HL-60 (cell line): ENCODE data around the genes BRI3BP and SLC15A4.

GRCh38 chr12:124752191-124753129, 111.2 kb downstream of the SCARB1 start:
- RRBS: no CpG with 5 or more reads among the region's 13 CpGs

GRCh38 chr12:124916717-124917119, 2.3 kb upstream of the UBC start:
- RRBS: no CpG with 5 or more reads among the region's 1 CpG

GRCh38 chr12:124993305-124994520, at the start of gene BRI3BP:
TSS of gene BRI3BP (plus strand) at chr12:124993645.
- RRBS: 3% methylated on average over 39 of the region's 136 CpGs

DNA sequence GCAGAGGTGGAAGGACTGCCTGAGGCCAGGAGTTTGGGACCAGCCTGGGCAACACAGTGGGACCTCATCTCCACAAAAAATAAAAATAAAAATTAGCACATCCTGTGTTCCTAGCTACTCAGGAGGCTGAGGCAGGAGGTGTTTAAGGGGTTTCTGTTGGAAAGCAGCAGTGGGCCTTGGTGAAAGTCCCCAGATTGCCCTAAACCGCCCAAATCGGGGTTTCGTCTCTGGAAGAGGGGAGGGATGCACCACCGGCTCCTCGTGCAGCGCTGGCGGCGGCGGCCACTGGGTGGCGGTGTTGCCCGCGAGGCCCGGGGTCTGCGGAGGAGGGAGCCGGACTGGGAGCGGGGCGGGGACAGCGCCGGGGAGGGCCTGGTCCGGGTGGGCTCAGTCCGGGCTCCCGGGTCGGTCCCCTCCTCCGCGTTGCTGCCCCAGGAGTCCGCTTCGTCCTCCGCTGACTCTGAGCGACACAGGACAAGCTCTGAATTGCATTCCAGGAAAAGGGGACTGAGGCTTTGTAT, 144.7 kb downstream of the TMEM132B start:
- RRBS: 3% methylated on average over 10 of the region's 29 CpGs

DNA sequence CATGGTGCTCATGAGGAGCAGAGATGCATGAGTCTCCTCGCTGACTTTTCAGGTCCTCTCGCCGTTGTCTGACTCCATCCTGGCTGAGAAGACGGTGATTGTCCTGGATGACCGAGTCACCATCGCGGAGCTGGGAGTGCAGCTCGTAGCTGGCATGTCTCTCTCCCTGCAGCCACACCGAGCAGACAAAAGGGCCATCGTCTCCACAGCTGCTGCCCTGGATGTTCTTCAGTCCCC, 466.1 kb downstream of the TMEM132B start:
- RRBS: no CpG with 5 or more reads among the region's 10 CpGs

DNA sequence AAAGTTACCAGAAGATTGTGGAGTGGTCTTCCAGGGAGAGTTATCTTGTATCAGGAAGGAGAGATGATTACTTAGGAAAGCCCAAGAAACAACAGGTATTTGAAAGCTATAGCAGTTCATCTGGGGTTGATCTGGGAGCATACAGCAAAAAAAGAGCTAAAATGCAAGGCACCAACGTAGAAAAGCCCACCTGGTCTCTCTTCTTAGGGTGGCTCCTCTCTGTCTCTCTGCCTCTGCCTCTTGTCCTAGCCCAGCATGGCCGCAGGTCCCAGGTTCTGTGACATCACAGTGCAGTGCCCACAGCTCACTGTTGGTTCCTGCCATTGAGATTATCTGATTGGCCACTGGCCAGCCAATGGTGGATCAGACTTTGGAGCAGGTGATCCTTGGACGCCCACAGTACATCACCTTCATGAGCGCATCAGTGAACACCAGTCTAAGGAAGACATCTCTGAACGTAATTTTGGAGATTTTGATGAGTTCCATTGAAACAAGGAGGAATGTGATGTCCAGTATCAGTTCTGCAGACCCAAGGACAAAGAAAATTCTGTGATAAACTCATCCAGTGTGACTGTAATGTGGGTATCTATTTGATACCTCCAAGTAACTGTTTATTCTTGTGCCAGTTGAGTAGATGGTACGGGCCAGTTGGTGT, 979.8 kb downstream of the TMEM132B start:
- RRBS: no CpG with 5 or more reads among the region's 6 CpGs

DNA sequence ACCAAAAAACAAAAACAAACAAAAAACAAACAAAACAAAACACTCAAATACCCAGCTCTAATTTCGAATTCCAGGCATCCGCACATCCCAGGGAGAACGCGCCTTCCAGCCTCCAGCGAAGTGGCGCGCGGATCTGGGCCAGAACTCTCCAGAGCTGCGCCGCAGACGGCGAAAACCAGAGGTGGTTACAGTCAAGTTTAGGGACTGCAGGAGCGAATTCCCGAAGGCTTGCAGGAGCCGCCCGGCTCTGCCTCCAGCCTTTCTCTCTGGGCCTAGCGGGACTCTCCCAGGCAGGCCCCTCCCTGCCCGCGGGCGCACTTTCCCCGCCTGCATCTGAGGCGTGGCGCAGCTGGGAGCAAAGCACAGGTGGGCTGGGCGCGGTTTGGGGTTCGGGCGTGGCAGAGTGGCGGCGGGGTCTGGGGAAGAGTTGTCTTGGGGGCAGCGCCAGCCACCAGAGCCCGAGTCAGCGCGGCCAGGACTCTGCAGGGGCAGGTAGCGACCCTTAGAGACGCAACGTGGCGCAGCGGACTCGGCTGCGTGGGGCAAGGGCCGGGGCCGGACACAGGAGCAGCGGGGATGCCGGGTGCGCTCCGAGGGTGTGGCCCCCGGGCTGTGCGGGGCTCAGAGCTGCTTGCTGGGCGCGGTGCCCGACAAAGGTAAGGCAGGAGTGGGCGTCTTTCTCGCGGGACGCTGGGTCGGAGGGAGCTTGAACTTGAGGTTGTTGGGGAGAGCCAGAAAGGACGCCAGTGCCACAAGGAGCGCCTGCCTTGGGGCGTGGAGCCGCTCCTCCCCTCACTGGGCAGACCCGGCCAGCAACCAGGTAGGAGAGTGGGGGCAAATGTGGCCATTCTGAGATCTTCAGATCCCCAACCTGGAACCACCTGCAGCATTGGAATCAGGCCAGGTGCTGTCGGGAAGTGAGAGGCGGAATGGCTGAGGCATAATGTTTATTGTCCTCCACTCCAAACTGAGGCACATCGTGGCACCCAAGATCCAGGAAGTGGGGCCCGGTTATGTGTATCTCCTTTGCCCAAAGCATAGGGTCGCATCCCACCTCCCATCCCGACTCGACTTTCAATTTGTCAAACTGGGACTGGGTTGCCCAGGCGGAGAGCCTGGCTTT, 1005.1 kb downstream of the TMEM132B start:
- RRBS: no CpG with 5 or more reads among the region's 69 CpGs

DNA sequence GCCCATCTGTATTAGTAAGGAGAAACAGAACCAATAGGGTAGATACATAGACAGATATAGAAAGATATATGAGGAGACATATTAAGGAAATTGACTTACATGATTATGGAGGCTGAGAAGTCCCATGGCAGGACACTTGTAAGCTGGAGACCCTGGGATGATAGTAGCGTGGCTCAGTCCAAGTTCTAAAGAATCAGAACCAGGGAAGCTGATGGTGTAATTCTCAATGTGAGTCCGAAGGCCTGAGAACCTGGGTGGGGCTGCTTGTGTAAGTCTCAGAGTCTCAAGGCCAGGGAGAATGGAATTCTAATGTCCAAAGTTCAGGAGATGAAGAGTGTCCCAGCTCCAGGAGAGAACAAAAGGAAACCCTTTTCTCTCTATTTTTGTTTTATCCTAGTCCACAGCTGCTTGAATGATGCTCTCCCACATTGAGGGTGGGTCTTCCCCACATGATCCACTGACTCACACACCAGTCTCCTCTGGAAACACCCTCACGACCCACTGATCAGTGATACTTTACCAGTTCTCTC, 1061.3 kb upstream of the TMEM132C start:
- RRBS: no CpG with 5 or more reads among the region's 3 CpGs

DNA sequence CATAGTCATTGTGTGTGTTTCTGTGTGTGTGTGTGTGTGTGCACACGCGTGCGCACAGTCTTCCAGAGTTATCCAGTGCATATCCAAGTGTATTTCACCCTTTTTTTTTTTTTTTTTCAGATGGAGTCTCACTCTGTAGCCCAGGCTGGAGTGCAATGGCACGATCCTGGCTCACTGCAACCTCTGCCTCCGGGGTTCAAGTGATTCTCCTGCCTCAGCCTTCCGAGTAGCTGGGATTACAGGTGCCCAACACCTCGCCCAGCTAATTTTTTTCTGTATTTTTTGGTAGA, 558.9 kb upstream of the TMEM132C start:
- RRBS: no CpG with 5 or more reads among the region's 7 CpGs

GRCh38 chr12:128025546-128026246, 241.3 kb upstream of the TMEM132C start:
- RRBS: no CpG with 5 or more reads among the region's 9 CpGs

DNA sequence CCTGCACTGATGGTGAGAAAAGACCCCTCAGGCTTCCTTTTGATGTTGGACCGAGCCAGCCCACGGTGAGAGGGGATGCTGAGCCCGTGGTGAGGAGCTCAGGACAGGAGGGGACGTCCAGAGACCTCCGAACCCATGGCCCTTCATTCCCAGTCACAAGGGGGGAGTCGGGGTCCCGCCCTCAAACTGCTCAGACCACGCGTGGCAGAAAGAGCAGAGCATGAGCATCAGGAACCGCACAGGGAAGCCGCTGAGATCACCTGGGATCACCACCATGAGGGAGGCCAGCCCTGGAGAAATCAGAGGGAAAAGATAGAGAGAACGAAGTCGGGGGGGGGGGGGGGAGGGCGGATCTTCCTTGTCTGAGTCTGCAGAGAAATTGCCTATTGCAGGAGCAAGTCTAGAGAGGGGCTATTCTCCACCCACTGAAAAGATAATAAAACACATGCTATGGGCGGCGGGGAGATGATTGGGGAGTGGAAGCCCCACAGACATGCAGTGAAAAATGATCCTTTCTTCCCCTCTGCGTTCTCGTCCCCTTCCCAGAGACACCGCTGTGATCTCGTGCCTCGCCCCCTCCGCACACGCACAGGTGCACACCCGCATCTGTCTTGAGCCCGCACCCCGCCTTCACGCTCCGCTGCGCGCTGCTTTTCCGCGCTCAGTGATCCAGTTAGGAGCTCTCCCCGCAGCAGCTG, 850 bp upstream of the TMEM132C start:
- RRBS: no CpG with 5 or more reads among the region's 33 CpGs

DNA sequence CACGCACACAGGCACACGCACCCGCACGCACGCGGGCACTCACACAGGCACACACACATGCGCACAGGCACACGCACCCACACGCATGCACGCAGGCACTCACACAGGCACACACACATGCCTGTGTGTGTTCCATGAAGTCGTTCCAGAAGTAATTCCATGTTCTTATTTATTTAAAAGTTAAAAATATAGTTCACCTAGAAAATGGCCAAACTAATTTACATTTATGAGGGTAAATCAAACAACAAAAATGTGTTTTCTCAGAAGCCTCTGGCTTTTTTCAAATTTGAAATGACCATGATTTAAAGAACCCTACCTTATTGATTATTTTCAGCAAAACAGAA, 159.7 kb downstream of the SLC15A4 start:
- RRBS: no CpG with 5 or more reads among the region's 11 CpGs

- RRBS: no CpG with 5 or more reads among the region's 12 CpGs
Observed at GRCh38 chr12:128817524-128818507, 5.9 kb downstream of the SLC15A4 start.

DNA sequence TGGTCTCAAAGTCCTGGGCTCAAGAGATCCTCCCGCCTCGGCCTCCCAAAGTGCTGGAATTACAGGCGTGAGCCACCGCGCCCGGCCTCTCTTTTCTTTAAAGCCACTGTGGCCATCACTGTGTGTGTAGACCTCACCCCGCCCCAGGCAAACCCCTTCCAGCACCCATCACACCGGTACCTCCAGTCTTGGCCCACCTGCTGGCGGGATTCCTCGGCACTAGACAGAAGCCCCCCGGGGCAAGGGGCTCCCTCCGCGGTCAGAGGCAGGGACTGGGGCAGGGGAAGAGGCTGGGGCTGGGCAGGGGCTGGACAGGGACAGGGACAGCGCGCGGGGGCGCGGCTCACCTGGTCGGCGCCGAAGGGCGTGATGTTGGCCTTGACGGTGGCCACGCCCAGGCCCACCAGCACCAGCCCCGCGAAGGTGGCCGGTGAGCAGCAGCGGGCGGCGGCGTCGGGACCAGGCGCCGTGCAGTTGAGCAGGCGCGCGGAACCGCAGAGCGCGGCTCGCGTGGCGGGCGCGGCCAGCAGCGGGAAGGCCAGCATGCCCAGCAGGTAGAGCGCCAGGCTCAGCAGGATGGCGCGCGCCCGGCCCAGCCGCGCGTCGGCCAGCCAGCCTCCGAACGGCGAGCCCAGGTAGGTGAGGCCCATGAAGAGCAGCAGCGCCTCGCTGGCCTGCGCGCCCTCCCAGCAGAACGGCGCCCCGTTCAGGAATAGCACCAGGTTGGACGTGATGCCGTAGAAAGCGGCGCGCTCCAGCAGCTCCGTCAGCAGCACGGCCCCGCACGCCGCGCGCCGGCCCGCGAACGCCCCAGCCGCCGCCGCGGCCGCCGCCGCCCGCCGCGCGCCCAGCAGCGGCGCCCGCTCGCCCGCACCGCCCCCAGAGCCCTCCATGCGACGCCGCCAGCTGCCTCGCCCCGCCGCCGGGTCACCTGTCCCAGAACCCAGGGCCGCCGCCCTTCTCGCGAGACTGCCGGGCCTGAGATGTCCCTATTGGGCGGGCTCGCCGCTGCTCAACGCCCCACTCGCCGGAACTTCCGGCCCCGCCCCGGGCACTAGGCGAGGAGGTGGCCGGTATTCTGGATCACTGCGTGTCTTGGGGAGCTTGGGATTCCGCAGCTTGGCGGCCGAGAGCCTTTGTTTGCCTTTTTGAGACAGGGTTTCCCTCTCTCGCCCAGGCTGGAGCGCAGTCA, at the start of gene SLC15A4:
TSS of gene SLC15A4 (minus strand) at position 908 of the 1,192 bp plus-strand sequence.
- RRBS: 4% methylated on average over 17 of the region's 127 CpGs

DNA sequence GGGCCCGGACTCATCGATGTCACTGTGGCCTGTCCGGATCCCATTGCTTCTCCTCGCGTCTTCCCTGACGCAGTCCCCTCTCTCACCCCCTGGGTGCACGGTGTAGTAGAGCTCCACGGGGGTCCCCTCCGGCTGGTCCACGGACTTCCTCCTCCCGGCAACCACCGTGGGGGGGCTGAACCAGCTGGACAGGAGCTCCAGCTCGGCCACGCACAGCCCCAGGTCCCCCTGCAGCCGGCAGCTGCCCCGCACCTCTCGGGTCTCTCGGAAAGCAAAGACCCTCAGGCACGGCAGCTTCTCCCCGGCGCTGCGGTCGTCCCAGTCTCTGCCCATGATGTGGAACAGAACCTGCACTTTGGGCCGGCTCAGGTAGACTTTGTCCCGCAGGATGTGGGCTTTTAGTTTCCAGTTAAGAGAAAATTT, 203.8 kb downstream of the TMEM132D start:
- RRBS: 86% methylated on average over 6 of the region's 25 CpGs

- RRBS: no CpG with 5 or more reads among the region's 9 CpGs
Observed at GRCh38 chr12:129780116-129780380, 123.8 kb downstream of the TMEM132D start.

- RRBS: no CpG with 5 or more reads among the region's 13 CpGs
Observed at GRCh38 chr12:130119486-130119796, 42.8 kb upstream of the FZD10 start.

DNA sequence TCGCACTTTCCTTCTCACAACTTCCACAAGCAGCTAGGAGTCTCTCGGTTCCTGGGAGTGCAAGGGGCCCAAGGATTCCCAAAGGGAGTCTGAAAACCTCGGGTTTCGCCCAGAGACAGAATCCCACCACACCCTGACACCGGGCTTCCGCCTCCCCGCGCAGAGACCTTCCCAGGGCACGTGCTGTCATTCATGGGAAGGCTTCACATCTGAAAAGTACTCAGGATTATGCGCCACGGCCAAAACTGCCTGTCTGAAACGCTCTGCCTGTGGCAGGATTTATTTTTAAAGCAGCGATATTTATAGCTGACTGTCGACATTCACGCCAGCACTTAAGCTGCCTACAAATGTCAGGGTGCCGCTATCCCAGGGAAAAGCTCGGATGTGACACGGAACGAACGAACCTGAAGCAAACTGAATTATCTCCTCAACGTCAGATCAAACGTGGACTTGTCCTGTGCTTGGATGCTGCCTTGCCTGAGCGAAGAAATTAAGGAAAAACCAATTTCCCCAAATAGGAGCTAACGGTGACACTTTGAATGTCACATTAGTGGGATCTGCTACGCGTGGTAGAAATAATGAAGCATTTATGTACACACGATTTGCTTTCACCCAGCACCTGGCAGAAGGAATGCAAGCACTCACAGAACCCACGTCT, 154.0 kb downstream of the PIWIL1 start:
- RRBS: no CpG with 5 or more reads among the region's 28 CpGs

- RRBS: no CpG with 5 or more reads among the region's 17 CpGs
Observed at GRCh38 chr12:130877989-130878877, 6.4 kb downstream of the RAN start.

- RRBS: no CpG with 5 or more reads among the region's 29 CpGs
Observed at GRCh38 chr12:131105689-131106540, 152.2 kb downstream of the ADGRD1 start.